Umbilical cord (tissue), 2 donors: Measurements from ENCODE around the genes KRT72 and KRT77.

- RAMPAGE, long total RNA = no peak
Measured at GRCh38 chr12:52516007-52517198, 3.8 kb downstream of the KRT5 start.

- RAMPAGE, long total RNA = no peak
Measured at GRCh38 chr12:52559210-52559654, 6.3 kb upstream of the KRT71 start.

DNA sequence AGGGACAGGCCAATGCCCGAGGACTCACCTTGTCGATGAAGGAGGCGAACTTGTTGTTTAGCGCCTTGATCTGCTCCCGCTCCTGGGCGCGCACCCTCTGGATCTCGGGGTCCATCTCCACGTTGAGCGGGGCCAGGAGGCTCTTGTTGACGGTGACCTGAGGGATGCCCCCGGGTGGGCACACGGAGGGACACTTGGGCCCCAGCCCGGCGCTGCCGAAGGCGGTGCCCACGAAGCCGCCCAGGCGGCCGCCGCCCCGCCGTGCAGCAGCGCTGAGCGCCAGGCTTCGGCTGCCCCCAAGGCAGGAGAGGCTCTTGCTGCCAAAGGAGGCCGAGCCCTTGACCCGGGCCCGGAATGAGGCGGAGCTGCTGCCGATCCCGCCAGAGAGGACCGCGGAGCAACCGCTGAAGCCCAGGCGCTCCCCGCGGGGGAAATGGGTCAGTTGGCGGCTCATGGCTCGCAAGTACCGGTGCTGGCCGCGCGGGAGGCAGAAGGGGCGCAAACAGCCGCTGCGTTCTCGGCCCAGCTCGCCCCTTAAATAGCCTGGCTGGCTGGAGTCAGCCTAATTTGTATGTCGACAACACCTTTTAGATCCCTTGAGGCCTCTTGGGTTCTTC is at the start of gene KRT72:
Gene KRT72, minus strand, starts transcription at position 465 of the 617 bp plus-strand sequence.
- RAMPAGE, long total RNA = no peak

GRCh38 chr12:52703403-52703676 is at the start of gene KRT77:
TSS of gene KRT77 (minus strand) at chr12:52703524.
- RAMPAGE, long total RNA = no peak

- RAMPAGE, long total RNA = no peak
Measured at GRCh38 chr12:52903247-52904340, 1.3 kb downstream of the KRT8 start.

- RAMPAGE, long total RNA = no peak
Measured at GRCh38 chr12:52925750-52926723, 21.2 kb upstream of the KRT8 start.

DNA sequence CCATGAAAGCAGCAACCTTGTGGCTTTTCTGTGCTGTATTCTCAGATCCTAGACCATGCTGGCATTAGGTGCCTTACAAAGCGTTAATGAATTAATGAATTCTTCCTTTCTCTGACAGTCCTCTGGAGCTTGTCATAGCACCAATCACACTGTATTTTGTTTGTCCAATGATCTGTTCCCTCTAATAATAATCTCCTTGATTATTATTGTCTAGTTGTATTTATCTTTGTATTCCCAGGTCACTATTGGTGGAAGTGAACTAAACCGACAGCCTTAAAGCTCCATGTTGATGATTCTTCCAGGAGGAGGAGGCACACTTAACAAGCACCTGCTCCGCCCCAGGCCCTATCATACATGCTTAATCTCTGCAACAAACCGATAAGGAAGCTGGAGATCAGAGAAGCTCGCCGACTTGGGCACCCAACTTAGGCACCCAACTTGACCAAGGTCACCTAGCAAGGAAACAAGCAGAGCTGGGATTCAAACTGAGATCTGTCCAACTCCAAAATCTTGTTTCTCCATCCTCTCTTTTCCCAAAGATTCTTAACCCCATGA is 7.0 kb upstream of the KRT18 start:
- RAMPAGE, long total RNA = no peak

- RAMPAGE, long total RNA = no peak
Measured at GRCh38 chr12:53064760-53065611, 14.2 kb downstream of the SPRYD3 start.

DNA sequence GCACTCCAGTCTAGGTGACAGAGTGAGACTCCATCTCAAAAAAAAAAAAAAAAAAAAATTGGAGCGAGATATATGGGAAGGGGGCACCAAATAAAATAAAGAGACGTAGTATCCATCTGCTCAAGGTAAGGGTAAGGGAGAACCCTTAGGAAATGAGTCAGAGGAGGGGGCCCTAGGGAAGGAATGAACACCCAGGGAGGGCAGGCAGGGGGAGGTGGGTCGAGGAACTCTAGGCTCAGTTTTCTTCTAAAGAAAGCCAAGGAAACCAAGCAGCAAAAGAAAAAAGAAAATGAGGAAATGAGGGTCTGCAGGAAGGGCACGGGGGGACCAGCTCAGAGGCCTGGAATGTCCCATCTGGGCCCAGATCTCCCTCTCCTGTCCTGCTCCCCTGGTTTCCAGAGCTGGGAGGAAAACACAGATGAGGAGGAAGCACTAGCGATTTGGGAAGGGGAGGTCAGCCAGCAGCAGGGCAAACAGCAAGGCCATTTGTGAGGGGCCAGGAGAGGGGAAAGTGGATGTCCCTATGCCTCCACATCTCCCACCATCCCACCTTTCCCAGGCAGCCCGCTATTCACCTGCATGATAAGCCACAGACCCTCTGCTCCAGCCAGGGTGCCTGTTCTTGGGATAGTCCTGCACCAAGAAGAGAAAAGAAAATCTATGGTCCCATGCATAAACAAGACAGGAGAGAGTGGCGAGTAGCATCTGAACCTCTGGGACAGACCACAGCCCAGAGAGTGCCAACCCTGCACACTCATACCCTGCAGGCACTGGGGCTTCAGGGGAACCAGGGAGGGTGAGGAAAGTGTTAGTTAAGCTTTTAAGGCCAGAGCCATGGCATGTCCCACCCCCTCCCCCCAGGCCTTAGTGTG is 11.9 kb downstream of the SPRYD3 start:
- RAMPAGE, long total RNA = no peak

GRCh38 chr12:53131533-53131811 is 28.2 kb downstream of the SOAT2 start:
- RAMPAGE, long total RNA = no peak

DNA sequence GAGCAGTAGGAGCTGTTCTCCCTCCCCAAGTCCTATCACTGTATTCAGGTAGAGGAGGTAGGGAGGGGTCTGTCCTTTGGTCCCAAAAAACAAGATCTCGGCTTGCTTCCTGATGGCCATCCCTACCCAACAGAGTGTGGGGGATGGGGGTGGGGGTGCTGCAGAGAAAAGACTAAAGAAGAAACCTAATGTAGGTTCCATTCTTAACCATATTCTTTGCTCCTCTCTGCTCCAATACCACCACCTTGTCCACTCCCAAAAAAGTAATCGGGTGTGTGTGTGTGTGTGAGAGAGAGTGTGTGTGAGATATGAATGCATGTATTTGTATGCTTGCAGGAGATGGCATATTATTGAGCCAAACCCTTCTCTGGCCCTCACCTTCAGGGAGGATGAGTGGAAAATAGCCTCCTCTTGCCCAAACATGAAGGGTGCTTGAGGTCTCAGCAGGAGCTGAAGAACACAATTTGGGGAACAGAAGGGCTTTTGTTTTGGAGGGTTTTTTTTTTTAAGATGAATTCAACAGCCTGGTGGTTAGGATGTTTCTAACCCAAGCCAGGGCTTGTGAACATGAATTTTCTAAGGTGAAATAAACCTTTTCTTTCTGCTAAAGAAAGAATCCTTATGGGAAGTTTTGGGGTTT is 8.0 kb upstream of the CSAD start:
- RAMPAGE, long total RNA = no peak

- RAMPAGE, long total RNA = no peak
Measured at GRCh38 chr12:53234026-53234749, 2.2 kb upstream of the RARG start.

GRCh38 chr12:53236573-53236959 is 4.6 kb upstream of the RARG start:
- RAMPAGE, long total RNA = no peak

- RAMPAGE, long total RNA = no peak
Measured at GRCh38 chr12:53250972-53251915, 651 bp upstream of the MFSD5 start.

DNA sequence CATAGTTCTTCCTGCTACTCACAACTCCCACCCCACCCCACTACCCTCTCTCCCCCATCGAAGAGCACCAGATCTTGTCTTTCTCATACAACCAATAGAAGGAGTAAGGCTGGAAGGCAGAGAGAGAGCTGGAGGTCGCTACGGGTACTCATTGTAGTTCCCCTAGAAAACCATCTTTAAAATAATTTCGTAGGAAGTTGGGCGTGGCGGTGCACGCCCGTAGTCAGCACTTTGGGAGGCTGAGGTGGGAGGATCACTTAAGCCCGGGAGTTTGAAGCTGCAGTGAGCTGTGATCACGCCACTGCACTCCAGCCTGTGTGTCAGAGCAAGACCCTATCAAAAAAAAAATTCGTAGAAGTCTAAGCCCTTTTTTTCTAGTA is 534 bp upstream of the ESPL1 start:
- RAMPAGE, long total RNA = no peak

DNA sequence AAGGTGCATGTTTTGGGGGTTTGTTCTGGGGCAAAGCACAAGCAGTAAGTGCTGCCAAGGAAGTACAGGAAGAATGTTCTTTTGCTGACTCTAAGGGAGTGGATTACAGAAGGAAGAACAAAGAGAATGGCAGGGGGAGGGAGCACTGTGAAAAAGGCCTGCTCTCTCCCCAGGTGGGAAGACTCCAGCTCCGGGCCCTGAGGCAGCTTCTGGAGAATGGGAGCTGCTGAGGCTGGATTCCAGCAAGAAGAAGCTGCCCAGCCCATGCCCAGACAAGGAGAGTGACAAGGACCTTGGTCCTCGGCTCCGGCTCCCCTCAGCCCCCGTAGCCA is 7.0 kb upstream of the PFDN5 start:
- RAMPAGE, long total RNA = no peak

- RAMPAGE, long total RNA = no peak
Measured at GRCh38 chr12:53300285-53300725, 810 bp downstream of the MYG1 start.

DNA sequence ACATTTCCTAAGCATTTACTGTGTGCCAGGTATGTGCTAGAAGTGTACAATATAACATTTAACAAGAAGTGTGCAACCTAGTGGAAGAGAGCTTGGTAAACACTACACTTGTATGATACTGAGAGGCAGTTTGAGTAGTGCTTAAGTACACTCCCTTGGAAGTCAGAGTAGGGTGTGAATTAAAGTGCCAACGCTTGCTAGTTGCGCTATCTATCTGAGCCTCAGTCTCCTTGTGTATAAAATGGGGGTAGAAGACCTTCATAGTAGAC is 16.8 kb upstream of the SP7 start:
- RAMPAGE, long total RNA = no peak

- RAMPAGE, long total RNA = no peak
Measured at GRCh38 chr12:53365499-53365906, 14.5 kb upstream of the SP1 start.

- RAMPAGE, long total RNA = no peak
Measured at GRCh38 chr12:53383421-53383788, 3.4 kb downstream of the SP1 start.